A172 (cell line): ENCODE measurements around the genes FAM90A26, USP17L12, USP17L25, USP17L26 and WDR1.

DNA sequence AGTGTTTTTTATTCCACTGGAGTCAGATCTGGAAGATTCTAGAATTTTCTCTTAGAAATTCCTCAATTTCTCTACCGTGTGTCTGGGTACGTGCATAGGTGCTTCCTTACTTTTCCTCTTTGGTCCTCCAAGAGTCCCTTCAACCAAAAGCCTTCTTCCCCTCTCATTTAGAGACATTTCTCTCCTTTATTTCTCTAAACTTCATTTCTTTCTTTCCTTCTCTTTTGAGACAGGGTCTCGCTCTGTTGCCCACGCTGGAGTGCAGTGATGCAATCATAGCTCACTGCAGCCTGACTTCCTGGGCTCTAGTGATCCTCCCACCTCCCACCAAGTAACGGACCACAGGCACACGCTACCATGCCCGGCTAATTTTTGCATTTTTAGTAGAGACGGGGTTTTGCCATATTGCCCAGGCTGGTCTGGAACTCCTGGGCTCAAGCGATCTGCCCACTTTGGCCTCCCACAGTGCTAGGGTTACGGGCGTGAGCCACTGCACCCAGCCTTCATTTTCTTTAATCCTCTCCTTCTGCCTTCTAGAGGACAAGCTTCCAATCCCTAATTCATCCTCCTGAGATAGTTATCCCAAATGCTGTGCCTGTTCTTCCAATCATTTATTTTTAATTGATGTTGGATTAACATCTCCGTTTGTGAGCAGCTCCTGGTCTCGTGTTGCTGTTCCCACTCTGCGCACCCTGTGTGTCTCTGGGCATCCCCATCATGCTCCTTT is 42.1 kb downstream of the ACOX3 start:
- RAMPAGE, long total RNA: no peak

DNA sequence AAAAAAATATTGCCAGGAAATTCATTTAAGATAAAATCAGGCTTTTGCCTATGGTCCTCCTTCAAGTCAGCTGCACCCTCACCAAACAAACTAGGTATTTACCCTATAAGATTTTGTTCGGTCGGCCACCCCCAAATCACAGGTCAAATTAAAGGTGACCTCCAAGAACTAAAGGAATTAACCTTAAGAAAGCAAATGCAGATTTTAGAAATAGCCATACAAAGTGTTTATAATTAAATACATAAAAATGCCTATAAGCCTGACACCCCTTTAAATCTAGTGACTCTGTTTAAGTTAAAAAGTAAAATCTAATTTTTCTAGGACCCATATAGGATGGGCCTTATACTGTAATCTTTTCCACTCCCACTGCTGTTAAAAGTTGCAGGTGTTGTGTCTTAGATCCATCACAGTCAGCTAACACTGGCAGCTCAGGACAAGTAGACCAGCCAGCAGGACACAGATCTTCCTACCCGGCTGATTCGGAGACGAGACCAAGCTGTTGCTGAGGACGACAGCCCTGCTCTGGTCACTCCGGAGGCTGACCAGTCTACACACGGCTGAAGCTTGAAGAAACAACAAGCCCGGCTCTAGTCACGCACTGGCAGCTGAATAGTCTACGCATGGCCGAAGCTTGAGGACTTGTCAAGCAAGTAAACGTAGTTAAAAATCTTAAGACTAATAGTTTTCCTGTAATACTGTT is 2.0 kb downstream of the ACOX3 start:
- RAMPAGE, long total RNA: no peak

GRCh38 chr4:8440944-8441528 is 459 bp downstream of the TRMT44 start:
- RAMPAGE, long total RNA: no peak

GRCh38 chr4:8478465-8478850 is 37.9 kb downstream of the TRMT44 start:
- RAMPAGE, long total RNA: no peak

- RAMPAGE, long total RNA: no peak
These were observed 54.7 kb upstream of the GPR78 start for GRCh38 chr4:8525459-8525846.

GRCh38 chr4:8701252-8701464 is 108.6 kb downstream of the CPZ start:
- RAMPAGE, long total RNA: no peak

GRCh38 chr4:8903250-8903671 is 31.6 kb upstream of the HMX1 start:
- RAMPAGE, long total RNA: no peak

DNA sequence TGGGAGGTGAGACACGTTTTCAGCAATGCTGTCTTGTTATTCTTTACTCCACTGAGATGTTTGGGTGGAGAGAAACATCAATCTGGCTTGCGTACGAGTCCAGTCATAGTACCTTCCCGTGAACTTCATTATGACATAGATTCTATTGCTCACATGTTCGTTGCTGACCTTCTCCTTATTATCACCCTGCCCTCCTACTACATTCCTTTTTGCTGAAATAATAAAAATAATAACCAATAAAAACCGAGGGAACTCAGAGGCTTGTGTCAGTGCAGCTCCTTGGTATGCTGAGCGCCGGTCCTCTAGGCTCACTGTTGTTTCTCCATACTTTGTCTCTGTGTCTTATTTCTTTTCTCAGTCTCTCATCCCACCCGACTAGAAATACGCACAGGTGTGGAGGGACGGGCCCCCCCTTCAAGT is 84.5 kb upstream of the HMX1 start:
- RAMPAGE, long total RNA: no peak

- RAMPAGE, long total RNA: no peak
These were observed 67.8 kb upstream of the FAM90A26 start for GRCh38 chr4:9102424-9102887.

DNA sequence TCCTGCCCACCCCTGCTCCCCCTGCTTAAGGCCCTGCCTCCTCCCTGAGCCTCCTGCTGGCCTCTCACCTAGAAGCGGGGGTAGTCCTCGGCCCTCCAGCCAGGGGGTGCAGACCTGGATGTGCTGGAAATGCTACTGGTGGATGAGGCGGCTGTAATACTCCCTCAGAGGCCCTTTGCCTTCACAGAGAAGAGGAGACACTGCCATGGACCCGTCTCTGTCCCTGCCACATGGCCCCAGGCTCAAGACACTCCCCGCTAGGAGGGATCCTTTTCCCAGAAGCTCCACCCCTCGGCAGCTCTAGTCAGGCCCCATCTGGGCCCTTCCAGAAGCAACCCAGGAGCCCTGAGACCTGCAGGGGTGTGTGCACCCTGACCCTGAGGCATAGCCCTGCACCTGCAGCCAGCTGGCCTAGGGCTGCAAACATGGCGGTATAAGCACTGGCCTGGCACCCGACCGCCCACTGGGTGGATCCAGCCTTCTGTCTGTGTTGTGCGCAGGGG is at the start of gene FAM90A26:
FAM90A26 (plus strand) TSS at position 318 of the 503 bp plus-strand sequence.
- RAMPAGE, long total RNA: no peak

GRCh38 chr4:9219733-9220211 is at the start of gene USP17L12:
USP17L12 (plus strand) TSS chr4:9220152.
- RAMPAGE, long total RNA: no peak

GRCh38 chr4:9329660-9330176 is at the start of gene USP17L25:
USP17L25 (plus strand) TSS chr4:9329911.
- RAMPAGE, long total RNA: no peak

DNA sequence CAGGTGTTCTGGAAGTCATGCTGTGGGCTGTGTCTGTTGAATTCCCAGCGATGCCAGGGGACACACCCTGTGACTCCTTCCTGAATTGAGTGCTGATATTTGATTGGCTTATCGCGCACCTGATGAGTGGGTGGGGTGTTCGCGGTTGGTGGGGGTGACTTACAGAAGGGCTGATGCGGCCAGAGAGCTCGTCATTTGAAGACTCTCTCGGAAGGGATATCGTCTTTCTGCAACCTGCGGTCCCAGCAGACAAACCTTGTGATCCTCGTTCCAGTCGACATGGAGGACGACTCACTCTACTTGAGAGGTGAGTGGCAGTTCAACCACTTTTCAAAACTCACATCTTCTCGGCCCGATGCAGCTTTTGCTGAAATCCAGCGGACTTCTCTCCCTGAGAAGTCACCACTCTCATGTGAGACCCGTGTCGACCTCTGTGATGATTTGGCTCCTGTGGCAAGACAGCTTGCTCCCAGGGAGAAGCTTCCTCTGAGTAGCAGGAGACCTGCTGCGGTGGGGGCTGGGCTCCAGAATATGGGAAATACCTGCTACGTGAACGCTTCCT is at the start of gene USP17L26:
USP17L26 (plus strand) TSS at position 280 of the 562 bp plus-strand sequence.
- RAMPAGE, long total RNA: no peak

DNA sequence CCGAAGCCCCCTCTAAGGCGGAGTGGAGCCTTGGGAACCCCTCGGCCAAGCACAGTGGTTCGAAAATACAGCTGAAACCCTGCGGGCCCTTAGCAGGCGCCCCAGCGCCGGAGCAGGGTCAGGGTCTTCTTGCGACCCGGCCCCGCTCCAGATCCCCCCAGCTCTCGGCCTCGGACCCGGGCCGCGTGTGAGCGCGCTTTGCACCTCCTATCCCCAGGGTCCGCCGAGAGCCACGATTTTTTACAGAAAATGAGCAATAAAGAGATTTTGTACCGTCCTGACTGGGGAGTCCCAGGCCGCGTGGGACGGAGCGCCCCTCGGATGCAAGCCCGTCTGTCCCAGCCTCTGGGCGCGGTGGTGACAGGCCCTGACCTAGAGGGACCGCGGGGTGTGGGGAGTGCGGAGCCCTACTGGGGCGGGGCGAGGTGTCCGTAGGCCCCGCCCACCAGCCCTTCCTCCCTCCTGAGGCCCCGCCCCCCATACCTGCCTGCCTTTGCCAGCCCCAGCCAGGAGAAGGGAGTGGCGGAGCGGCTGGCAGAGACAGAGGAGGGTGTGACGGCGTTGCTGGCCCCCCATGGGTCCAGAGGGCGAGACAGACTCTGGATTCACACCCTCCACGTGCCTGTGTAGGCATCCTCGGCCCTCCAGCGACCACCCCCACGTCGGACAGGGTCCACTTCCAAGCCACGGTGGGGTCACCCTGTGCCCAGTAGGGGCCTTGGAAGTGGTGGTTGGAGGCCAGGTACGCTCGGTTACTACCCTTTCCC is 54.2 kb downstream of the DEFB131A start:
- RAMPAGE, long total RNA: no peak

- RAMPAGE, long total RNA: no peak
These were observed 159.9 kb downstream of the DEFB131A start for GRCh38 chr4:9603795-9604817.

DNA sequence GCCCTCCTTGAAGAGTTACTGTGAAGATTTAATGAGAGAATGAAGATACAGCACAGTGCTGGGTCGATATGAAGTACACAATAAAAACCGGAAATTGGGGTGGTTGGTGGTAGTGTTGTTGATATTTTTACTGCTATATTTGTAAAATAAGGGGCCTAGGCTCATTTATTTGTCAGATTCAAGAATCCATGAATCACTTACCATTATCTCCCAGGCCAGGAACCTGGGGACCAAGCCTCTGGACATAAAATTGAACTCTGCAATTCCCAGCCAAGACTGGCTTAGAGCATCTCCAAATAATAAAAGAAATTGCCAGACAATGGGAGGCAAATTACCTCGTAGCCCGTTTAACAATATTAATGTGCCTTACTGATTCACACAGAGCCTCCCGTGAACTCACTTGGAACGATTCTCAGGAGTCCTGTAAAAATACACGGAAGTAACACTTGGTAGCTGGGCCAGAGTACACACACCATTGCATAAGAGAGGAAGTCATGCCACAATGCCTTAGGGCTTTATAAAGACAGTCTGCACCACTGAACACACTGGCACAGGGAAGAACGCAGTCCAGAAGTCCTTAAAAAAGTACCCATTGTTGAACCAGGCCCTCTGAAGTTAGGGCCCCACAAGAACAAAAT is 15.2 kb downstream of the SLC2A9 start:
- RAMPAGE, long total RNA: no peak

DNA sequence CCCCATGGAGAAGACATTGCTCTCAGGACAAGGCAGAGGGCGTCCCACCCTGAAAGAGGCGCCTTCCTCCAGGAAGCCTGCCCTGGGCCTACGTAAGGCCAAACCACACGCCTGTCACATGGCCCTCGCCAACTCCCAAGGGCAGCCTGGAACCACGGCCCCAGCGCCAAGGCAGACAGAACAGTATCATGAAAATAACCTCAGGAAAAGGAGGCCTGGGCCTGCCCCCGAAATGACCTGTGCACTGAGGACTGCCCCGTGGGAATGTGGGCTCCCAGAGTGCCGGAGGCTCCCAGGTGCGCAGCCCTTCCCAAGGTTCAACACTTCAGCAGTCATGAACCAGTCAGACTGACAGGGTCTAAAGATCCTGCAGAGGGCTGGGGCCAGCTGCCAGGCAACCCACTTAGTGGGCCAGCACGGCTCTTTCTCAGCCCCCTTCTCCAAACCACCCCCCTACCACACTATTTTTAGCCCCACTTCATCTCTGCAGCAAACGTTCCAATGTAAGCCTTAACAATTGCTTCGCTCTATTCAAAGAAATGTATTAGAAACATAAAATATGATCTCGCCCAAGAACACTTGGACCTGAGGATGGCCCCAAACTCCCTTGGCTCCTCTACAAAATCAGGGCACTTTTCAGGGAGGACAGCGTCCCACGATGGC is 15.5 kb downstream of the WDR1 start:
- RAMPAGE, long total RNA: no peak

DNA sequence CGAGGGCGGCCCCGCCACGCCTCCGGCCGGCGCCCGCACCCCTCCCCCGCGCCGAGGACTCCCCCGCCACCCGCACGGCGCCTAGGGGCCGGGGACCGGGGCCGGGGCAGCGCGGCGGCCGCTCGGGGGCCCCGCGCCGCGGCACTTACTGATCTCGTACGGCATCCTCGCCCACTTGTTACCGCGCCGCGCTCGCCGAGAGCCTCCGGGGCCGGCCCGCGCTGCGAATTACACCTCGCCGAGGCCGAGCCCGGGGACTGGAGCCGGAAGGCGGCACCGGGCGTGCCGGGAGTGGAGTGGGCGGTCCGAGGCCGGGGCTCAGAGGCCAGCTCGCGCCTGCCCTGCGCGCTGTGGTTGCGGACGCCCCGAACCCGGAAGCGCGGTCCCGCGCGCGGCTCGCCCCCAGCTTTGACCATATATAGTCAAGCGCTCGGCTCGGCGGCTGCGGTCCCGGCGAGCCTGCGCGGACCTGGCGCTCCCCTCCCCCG is at the start of gene WDR1:
WDR1 (minus strand) TSS at position 298 of the 488 bp plus-strand sequence.
- RAMPAGE, long total RNA: start-site peak on the minus strand centred at position 260 of the sequence, 85 bp wide, 1,160 and 1,056 reads in 2 replicates

DNA sequence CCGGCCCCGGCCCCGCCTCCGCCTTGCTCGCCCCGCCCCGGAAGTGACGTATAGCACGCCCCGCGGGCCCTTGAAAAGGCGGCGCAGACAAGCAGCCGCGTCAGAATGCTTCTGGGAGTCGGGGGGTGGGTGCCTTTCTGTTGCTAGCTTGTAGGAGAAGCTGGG is 273 bp upstream of the WDR1 start:
- RAMPAGE, long total RNA: no peak

GRCh38 chr4:10734716-10735122 is 50.2 kb upstream of the CLNK start:
- RAMPAGE, long total RNA: no peak